BE2C (cell line): Measurements from ENCODE around the genes CKM and CCDC61.

- RRBS, result no CpG with 5 or more reads among the region's 27 CpGs
These were observed 2.2 kb upstream of the PPP1R37 start for GRCh38 chr19:45090718-45091336.

DNA sequence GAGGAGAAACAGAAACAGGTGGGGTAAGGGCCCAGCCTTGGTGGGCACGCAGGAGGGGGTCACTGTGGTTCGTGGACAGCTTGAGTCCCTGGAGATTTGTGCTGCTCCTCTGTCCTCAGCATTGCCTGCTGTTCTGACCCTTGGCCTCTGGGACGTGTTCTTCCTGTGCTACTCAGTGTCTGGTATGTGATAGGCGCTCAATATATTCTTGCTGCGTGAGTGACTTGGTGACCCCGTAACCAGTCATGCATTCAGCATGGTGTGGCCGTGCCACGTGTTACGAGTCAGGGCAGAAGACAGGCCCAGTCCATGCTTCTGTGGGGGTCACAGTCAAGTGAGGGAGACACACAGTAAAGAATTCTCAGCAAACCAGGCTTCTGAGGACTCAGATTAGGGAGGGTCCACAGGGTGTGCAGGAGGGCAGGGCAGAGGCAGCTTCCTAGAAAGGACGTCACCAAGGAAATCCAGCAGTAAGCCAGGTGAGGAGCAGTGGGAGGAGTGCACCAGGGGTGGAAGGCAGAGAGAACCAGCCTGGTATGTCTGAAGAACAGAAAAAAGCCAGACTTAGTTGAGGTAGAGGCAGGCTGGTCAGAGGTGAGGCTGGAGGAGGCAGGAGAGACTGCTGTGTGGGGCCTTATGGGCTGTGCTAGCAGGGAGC lies 7.9 kb downstream of the PPP1R37 start:
- RRBS, result no CpG with 5 or more reads among the region's 10 CpGs

DNA sequence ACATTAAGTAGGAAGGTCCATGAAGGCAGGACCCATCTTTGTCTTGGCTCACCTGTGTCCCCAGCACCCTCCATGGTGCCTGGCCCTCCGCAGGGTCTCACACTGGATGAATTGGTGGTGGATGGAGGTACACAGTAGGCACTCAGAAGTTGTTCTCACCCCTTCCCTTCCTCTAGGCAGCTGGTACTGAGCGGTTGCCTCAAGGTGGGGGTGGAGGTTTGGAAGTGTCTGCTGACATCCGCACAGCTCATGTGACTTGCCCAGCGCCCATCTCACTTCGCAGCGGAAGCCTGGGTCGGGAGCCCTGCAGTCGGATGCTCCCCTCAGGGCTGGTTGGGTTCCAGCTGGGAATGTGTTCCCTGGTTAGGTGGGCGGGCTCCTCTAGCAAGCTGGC lies 10.1 kb downstream of the PPP1R37 start:
- RRBS, result no CpG with 5 or more reads among the region's 9 CpGs

DNA sequence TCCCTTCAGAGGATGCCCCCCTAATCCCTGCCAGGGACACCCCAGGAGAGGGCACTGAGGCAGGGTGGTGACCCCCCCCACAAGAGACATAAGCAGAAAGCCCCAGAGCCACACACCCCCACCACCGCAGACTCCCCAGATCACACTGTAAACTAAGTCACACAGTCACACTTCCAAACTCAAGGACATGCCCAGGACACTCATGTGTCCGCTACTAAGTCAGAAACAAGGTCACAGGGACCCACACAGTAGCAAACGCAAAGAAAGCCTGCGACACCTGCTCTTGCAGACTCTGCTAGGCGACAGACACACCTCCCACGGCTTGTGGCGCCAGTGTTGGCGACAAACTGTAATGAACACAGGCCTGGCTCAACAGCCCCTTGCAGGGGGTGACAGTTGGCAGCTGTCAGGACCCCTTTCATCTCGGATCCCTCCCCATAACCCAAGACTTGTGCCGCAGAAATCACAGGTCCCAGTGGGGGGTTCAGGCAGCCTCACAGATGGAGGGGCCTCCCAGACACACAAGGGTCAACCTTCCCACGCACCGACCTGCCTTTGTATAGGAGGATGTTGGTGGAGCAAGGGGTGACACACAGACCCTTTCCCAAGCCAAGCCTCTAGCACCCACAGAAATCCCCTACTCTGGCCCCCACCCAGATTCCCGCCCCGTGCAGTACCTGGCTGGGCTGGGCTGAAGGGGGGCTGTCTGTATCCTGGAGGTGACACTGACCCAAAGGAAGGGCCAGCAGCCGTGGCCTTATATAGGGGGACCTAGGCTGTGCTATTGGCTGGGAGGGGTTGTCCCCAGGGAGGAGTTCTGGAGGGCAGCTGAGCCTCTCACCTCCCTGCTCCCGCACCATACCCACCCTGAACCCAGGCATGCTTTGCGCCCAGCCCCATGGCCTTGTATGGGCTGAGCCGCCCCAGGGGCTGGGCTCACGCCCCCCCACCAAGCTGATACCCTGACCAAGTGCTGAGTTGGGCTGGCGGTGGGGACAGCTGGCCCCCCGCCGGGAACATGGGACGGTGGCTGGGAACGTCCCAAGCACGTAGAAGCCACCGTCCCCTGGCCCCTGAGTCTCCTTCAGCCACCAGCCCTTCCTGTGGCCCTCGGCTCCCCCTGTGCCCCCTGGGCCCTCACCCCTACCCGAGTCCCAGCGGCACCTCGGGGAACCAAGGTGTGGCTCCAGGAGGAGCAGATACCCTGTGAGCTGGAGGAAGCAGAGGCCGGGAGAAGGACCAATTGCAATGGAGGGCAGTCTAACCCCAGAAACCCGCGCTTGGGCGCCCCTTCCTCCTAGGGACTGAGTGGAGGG lies at the start of gene CKM:
Gene CKM (minus strand): TSS at position 732 of the 1,316 bp plus-strand sequence.
- RRBS, result no CpG with 5 or more reads among the region's 34 CpGs

DNA sequence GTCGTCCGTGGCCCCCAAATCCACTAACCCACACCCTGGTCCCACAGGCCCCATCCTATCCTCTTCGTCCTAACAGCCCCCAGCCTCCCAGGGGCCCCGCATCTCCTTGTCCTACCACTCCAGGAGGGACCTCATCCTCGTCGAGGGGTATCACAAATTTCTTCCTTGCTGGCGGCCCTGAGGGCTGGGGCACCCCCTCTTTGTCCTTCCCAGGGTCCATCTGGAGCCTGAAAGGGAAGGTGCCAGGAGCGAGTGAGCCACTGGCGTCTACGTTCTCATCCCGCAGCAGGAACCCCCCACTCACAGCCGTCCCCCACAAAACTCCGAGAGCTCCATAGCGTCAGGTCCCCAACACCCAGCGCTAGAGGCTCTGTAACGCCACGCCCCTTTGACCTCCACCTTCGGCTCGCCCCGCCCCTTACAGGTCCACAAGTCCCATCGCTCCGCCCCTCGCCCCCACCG lies 531 bp downstream of the ERCC1 start:
- RRBS, result no CpG with 5 or more reads among the region's 24 CpGs

DNA sequence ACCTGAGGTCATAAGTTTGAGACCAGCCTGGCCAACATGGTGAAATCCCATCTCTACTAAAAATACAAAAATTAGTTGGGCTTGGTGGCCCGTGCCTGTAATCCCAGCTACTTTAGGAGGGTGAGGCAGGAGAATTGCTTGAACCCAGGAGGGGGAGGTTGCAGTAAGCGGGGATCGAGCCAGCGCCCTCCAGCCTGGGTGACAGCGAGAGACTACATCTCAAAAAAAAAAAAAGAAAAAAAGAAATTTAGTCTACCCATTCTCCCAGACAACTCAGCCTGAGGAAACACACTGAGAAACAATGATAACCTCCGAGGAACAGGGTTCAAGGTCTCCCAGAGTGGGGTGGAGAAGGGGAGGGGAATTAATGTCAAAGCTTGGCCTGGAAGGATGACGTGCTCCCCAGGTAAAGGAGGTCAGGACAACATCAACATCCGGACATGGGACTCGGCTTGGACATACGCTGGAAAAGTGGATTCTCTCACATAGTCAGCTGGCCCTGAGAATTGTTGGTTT lies 1.4 kb upstream of the VASP start:
- RRBS, result 55% methylated on average over 3 of the region's 10 CpGs

GRCh38 chr19:45523418-45524265 lies 16.4 kb downstream of the VASP start:
- RRBS, result no CpG with 5 or more reads among the region's 15 CpGs

DNA sequence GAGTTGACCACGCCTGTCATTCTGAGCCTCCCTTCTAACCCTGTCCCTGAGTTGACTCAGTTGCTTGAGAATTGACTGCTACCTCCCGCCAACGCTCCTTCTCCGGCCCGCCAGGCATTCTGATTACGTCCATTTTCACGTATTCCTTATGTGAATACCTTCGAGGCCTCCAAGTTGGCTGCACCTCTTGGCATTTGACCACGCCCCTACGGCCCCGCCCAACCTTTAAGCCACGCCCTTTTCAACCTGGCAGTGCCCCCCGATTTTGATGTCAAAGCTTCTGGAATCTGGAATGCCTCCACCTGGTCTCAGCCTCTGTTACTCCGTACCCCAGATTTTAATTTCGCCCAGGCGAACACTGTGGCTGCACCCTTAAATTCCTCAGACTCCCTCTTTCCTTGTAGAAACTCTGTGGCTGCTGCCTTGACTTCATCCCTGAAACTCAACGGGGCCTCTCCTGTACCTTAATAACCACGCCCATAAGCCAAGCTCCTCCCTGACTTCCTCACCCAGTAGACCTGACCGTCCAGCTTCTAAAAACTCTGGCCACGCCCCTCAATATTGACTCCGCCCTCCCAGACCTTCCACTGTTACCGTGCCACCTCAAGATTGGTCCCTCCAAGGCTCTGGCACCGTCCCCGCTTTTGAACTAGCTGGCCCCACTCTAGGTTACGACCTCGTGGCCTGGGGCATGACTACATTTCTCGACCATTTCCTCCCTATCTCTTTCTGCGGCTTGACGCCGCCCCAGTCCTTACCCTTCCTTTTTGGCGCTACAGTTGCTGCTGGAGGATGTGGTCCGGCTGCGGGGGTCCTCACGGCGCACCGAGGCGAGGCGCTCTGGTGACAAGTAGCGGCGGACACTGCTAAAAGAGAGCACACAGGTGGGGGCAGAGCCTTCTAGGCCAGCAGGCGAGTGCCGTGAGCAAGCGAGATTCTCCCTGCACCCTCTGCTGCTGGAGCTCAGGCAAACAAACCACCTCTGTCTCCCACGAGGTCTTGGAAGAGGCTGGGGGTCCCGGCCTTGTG lies 2.0 kb upstream of the EML2 start:
- RRBS, result no CpG with 5 or more reads among the region's 45 CpGs

DNA sequence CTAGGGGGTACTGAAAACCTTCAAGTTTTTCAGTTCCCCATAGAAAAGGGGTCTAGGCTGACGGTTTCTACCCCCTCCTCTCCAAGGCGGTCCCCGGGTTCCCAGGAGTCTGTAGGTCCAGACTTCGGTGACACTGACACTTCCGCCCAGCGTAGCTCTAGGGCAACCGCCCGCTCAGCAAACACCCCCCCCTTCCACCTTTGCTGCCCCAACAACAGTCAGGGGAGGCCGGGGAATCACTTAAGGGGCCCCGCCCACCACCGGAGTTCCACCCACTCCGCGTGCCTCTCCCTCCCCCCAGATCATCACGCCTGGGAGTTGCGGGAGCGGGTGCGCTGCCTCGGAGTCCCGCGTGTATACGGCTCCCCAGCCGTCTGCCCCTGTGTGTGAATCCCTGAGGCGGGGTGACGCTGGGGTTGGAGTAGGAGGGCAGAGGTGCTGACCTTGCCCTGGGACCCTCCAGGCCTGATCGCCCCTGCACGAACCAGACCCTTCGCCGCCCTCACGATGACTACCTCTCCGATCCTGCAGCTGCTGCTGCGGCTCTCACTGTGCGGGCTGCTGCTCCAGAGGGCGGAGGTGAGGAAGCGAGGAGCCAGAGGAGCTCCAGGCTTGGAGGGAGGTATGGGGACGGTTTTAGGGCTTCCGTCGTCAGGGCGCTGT lies 1.1 kb downstream of the GIPR start:
- RRBS, result no CpG with 5 or more reads among the region's 38 CpGs

DNA sequence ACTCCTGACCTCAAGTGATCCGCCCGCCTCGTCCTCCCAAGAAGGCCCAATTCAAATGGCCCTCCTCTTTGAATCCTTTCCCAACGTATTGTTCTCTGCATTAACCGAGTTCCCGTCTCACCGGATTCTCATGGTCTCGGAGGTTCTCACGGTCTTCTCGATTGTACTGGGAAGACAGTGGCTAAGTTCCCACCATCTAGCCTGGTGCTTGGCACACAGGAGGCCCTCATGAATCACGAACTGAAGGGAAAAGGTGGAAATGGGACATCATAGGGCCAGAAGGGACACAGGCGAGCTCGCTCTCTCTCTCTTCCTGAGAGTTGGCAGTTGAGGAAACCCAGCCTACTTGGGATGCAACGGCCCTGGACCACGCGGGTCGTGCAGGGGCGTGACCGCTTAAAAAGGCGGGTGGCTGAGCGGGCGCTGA lies 412 bp upstream of the MEIOSIN start:
- RRBS, result no CpG with 5 or more reads among the region's 22 CpGs

- RRBS, result 17% methylated on average over 6 of the region's 42 CpGs
These were observed 2.1 kb downstream of the SIX5 start for GRCh38 chr19:45766732-45767571.

DNA sequence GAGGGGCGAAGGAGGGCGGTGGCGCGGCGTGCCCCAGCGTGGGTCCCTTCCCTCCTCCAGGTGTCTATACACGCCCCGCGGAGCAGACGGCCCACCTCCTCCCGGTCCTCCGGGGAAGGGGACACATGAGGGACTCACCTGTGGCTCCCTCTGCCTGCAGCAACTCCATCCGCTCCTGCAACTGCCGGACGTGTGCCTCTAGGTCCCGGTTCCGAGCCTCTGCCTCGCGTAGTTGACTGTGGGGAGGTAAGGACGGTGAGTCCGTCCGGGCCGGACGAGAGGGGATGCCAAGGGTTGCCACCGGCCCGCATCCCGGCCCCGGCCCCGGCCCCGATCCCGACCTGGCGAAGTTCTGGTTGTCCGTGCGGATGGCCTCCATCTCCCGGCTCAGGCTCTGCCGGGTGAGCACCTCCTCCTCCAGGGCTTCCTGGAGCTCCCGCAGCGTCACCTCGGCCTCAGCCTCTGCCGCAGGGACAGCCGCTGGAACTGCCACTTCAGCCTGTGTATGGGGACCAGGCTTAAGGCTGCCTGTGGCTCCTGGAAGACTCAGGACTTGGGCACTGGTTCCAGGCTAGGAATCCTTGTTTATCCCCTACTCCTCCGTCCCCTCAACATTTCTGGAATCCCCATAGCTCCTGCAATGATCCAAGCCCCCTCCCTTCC lies 2.5 kb upstream of the SIX5 start:
- RRBS, result 65% methylated on average over 17 of the region's 42 CpGs

DNA sequence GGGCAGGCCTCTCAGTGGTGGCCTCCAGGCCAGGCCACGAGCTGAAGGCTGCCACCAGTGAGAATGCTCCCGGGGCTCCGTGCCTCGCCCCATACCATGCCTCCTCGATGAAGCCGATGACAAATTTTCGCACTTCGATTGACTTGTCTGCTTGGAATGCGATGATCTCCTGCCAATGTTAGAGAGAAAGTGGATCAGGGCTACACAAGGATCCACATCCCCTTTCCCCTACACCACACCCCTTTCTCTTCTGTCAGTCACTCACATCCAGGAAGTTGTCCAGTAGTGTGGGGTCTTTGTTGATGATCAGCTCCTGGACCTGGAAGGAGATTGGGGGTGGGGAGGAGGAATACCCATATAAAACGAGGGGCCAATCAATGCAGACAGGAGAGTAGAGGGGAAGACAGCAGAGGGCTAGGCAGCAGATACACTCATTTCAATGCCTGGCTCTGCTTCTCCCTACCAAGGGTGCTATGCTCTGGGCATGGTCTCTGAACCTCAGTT lies 10.7 kb downstream of the SYMPK start:
- RRBS, result no CpG with 5 or more reads among the region's 10 CpGs

DNA sequence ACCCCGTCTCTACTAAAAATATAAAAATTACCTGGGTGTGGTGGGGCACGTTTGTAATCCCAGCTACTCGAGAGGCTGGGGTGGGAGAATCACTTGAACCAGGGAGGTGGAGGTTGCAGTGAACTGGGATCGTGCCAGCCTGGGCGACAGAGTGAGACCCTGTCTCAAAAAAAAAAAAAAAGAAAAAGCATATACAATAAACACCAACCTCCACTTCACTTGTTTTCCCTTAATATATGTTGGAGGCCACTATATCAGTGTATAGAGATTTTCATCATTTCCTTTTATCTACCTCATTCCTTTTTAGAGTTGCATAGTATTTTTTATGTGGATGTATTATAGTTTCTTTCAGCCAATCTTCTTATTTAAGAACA lies 1.1 kb downstream of the SYMPK start:
- RRBS, result no CpG with 5 or more reads among the region's 5 CpGs

DNA sequence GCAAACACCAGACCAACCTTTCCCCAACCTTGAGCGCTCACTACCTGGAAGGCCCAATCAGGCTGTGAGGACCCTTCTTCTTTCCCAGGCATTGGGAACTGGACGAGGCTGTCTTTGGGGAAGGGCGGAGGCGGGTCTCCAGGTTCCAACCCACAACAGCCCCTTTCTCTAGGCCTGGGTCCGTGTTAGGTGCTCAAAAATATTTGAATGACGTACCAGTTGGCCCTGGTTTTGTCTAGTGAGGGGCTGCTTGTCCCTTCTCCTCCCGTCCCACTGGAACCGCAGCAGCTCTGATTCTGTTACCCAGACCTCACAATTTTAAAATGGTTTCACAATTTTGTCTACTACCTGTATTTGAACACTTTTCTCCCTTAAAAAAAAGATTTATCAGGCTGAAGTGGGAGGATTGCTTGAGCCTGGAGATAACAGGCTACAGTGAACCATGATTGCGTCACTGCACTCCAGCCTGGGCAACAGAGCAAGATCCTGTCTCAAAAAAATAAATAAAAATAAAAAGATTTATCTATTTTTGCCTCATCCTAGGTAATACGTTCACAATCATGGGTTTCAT lies 1.2 kb upstream of the IRF2BP1 start:
- RRBS, result no CpG with 5 or more reads among the region's 10 CpGs

DNA sequence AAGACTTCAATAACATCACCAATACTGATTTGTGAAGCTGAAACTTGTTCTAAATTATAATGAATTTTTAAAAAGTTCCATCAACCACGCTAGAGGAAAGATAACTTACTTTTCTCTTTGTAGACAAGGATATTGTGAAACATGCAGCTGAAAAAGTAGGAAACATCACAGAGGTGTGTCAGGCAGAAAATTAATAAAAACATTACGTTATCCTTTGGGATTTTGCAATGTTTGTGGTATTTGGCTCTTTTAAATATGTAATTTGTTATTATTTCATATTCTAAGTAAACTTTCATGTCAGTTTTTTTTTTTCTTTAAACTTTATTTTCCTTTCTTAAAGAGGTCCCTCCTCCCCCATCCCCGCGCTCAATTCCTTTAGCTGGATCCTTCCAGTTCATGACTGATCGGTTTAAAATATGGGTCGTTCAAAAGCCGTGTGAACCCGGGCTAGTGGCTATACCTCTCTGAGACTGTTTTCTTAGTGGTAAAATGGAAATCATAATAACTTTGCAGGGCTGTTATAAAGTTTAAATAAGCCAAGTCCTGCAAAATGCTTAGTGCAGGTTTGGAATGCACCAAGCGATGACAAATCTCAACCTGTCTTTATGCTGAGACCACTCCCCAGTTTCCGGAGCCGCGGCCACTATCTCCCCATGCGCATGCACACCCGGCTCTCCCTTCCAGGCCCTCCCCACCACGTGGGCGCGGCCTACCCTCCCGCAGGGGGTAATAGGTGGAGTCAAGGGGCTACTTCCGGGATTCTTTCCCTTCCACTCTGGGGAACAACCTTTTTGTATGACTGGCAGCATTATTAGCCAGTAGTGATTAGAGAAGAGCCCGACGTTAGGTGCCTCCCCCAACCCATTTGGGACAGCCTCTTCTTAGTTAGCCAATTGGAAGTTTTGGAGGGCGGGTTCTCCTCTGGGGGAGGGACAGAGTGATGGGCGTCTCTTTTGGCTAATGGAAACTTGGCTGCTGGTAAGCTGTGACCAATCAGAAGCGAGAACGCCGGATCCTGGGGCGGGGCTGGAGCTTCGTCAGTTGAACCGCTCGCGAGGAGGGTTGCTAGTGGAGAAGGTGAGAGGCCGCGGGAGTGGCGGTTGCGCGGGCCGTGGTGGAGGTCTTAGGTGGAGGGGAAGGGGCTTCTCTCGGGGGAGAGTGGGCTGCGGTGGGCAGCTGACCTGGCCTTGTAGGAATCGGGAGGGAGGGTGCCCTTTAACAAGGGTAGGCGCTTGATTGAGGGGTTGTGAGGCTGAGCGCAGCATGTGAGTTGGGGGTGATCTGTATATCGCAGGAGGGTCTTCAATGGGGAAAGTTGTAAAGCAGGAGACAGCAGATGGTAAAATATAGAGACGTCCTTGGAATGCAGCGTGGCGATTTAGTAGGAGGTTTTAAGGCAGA lies at the start of gene CCDC61:
Gene CCDC61 (plus strand): TSS at position 1,040 of the 1,401 bp plus-strand sequence.
- RRBS, result under 1% methylated on average over 3 of the region's 46 CpGs

DNA sequence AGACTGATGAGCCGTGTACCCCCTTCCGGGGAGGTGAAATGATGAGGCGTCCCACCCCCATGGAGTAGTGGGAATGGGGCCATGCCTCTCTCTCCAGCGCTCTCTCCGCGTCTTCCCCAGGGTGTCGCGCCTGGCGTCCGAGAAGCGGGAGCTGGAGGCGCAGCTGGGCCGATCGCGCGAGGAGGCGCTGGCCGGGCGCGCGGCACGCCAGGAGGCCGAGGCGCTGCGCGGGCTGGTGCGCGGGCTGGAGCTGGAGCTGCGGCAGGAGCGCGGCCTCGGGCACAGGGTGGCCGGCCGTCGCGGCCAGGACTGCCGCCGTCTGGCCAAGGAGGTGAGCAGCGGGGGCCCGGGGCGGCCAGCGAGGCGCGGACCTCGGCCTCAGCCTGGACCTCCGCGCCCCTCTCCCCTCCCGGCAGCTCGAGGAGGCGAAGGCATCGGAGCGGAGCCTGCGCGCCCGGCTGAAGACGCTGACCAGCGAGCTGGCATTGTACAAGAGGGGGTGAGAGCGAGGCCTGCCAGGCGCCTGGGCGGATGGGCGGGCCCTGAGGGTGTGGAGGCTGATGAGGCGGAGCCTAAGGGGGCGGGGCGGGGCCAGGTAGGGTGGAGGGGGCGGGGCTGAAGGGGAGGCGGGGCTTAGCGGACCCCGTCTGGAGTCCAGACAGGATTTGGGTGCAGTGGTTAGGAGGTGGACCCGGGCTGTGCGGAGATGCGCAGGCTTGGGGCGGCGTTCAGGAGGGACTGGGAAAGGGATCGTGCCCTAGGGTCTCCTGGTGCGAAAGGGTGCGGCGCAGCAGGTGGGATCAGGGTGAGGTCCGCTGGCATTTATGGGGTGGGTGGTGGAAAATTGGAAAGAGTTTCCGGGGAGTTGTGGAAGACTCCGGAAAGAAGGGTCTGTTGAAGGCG lies 7.7 kb downstream of the PGLYRP1 start:
- RRBS, result under 1% methylated on average over 35 of the region's 81 CpGs

GRCh38 chr19:46076792-46077426 lies 36.1 kb upstream of the IGFL4 start:
- RRBS, result 53% methylated on average over 2 of the region's 29 CpGs

DNA sequence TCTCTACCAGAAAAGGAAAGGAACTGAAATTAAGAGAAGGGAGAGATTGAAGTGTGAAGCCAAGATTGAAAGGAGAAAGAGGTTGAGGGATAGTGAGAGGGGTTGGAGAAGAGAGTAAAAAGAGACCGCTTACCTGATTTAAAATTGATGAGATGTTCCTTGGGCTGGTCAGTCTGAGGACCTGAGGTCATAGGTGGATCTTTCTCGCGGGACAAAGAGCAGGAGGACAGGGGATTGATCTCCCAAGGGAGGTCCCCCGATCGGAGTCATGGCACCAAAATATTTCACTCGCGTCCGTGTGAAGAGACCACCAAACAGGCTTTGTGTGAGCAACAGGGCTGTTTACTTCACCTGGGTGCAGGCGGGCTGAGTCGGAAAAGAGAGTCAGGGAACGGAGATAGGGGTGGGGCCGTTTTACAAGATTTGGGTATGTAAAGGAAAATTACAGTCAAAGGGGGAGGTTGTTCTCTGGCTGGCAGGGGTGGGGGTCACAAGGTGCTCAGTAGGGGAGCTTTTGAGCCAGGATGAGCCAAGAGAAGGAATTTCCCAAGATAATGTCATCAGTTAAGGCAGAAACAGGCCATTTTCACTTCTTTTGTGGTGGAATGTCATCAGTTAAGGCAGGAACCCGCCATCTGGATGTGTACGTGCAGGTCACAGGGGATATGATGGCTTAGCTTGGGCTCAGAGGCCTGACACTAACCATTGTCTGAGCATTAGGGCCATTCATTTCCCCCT lies 18.5 kb upstream of the HIF3A start:
- RRBS, result no CpG with 5 or more reads among the region's 14 CpGs

GRCh38 chr19:46355285-46356094 lies 8.6 kb downstream of the PPP5C start:
- RRBS, result no CpG with 5 or more reads among the region's 19 CpGs